Parietal lobe (tissue), 2 donors: ENCODE measurements around the genes DGCR6 and CLTCL1.

DNA sequence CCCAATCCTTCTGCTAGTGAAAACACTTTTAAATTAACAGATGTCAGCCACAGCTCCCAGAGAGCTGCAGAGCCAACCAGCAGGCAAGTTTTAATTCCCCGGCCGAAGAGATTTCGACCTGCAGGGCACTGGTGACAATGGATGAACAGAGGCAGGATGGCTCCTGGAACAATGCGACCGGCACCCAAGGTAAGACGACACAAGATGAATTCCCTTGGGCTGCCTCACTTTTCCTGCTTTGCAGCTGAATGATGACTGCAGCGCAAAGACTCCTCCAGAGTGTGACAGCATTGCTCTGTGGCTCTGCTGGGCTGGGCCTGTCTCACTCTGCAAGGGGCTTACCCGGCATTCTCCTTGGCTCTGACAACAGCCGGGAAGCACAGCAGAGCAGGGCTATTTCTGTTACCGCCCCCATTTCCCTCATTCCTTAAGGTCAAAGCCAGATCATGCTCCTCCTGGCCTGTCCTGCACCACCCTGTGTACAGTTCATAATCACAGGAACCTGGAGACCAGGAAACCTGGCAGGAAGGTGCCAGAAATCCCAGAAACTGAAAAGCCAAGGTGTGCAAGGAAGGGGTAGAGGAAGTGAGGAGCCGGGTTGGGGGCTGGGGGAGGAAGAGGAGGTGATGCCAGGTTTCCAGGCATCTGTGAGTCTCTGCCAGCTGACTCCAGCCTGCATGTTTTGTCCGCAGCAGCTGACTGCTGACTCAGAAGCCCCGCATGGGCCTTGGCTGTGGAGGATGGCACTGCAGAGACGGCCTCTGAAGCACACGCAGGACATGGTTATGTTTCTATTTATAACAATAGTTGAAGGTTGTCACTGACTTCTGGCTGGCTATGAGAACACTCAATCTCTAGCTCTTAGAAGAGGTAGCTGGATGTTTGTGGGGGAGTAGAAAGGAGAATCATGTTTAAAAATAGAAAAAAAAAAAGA lies 113.7 kb downstream of the MICAL3 start:
- RAMPAGE, long total RNA: no peak

- RAMPAGE, long total RNA: no peak
Measured at GRCh38 chr22:18087370-18087863, 9.6 kb downstream of the PEX26 start.

GRCh38 chr22:18126328-18127203 lies 16.0 kb downstream of the TUBA8 start:
- RAMPAGE, long total RNA: no peak

DNA sequence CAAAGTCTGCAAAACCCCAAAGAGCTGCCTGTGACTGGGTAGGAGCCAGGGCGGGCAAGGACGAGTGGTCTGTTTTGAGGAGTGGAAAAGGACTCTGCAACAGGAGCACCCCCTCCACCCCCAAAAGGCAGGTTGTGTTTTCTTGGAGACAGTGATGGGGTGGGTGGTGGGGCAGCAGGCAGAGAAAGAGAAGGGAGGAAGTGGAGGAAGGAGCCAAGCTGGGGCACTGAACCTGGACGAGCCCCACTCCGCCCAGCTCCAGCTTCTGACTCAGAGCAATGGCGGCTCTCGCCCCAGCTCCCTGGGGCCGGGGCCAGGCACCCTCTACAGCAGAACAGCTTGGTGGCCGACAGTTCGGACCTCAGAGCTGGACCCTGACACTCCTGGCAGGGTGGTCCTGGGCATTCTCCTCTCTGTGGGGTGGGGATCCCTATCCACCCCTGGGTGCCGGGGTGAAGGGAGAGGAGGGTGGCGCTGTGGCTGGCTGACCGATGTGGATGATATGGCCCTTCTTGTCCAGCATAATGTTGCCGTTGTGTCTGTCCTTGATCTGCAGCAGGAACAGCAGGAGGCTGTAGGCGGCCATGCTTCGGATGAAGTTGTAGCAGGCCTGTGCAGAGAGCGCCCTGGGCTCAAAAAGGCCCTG lies 9.3 kb downstream of the TMEM191B start:
- RAMPAGE, long total RNA: no peak

DNA sequence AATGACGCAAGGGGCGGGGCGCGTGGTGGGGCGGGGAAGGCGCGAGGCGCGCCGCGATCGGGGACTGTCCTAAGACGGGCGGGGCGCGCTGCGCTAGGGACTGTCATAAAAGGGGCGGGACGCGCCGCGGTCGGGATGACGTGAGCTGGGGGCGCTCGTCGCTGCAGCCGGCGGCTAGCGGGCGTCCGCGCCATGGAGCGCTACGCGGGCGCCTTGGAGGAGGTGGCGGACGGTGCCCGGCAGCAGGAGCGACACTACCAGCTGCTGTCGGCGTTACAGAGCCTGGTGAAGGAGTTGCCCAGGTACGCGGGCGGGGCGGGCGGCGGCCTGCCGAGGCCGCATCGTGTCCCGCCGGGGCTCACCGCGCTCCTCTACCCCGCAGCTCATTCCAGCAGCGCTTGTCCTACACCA lies at the start of gene DGCR6:
Gene DGCR6 (plus strand): TSS at position 138 of the 411 bp plus-strand sequence.
- RAMPAGE, long total RNA: no peak

GRCh38 chr22:19144743-19144990 lies 216 bp upstream of the ESS2 start:
- RAMPAGE, long total RNA: no peak

DNA sequence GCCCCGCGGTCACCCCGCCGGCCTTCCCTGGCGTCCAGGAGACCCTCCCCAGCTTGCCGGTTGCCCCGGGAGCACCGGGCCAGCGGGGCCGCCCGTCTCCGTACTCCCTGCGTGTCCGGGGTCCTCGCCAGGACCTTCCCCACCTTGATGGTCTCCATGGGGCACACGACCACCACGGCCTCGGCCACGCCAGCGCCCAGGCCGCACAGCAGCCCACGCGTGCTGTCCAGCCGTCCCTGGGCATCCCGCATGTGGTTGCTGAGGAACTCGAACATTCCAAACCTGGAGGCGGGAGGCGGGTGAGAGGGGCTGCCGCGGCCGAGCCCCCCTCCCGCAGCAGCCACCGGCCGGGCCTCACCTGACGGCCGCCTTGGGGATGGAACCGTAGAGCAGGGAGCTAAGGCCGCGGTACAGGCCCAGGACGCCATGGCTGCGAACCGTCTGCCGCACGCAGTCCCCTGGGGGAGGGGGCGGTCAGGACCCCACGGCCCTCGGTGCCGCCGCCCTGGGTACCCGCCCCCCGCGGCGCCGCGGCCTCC lies 883 bp downstream of the SLC25A1 start:
- RAMPAGE, long total RNA: no peak

DNA sequence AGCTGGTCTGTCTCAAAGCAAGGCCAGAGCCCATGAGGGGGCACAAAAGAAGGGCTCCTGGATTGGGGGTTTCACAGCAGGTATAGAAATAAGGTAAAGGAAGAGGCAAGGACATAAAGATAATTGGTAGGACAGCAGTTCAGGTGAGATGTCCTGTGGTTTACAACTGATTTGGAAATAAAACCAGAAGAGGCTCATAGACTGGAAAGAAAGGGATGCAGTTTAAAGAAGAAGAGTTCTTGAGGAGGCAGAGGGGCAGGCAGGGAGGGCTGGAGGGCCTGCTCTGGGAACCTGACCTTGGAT lies 31.0 kb upstream of the SLC25A1 start:
- RAMPAGE, long total RNA: no peak

GRCh38 chr22:19291567-19291847 lies at the start of gene CLTCL1:
TSS of gene CLTCL1 (minus strand) at chr22:19291719.
- RAMPAGE, long total RNA: no peak

- RAMPAGE, long total RNA: no peak
Measured at GRCh38 chr22:19359701-19360935, 68.6 kb upstream of the CLTCL1 start.

DNA sequence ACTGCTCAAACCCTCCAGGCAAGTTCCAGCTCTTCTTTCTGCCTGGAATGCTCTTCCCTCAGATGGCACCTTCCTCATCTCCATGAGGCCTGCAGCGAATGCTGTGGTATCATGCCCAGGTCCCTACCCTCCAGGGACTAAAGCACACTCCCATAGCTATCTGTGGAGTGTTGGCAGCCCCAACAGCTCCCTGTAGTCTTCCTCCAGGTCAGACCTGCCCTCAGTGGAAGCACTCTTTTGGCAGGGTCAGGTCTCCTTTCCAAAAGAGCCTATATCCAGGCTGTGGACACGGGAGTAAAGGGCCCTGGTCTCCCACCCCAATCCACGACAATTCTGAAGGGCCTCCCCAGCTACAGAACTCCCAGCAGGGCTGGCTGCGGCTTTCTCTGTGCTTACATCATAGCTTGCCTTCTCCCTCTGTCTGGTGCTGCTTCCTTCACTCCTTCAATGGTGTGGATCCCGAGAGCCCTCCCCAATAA lies 8.9 kb downstream of the HIRA start:
- RAMPAGE, long total RNA: no peak

DNA sequence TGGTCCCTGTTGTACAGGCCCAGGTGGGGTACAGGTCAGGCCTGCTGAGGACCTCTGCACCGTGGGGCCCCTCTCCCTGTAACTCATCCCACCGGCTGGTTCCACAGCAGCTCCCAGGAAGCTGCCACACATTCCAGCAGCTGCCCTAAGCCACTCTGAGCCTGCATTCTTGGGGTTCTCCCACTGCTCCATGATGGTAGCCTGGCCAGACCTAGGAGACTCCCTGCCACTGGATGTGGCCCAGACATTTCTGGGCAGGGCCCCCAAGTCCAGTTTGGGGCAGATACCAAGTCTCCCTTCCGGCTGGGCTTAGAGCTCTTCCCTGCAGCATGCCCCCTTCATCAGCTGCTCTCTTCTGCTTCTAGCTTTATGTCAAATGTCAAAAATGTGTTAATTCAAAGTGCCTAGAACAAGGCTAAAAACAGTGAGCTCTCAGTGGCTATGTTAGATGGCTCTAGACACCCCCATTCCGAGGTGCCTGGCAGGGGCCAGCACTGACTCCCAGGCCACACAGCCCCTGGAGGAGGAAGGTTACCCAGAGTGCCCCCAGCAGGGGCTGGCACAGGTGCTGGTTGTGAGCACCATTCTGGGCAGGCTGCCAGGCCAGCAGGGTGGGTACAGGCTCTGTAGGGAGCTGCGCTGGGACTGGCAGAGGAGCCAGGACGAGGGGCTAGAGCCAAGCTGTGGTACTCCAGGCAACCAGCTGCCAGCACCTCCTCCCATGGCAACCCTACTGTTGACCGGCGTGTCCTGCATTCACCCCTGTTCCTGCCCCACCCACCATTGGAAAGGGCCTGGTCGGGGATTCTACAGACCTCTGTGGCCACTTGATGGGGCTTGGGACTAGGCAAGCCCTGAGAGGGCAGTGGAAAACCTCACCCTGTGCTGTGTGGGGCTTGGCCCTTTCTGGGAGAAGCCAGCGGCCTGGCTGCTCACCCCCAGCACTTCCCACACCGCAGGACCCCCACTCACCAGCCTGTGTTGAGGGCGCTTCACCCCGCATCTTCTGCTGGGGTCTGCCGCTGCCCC lies 2.2 kb downstream of the CLDN5 start:
- RAMPAGE, long total RNA: no peak

DNA sequence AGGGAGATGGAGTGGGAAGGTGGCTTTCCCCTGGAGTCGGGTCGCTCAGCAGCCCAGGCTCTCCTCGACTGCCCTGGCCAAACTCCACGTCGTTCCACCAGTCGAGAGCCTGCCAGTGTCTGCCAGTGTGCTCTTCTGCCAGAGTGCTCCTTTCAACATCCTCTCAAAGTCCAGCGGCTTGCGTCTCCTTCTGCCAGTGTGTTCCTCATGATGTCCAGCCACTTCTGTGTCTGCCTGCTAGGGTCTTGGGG lies 62.6 kb upstream of the CLDN5 start:
- RAMPAGE, long total RNA: no peak

DNA sequence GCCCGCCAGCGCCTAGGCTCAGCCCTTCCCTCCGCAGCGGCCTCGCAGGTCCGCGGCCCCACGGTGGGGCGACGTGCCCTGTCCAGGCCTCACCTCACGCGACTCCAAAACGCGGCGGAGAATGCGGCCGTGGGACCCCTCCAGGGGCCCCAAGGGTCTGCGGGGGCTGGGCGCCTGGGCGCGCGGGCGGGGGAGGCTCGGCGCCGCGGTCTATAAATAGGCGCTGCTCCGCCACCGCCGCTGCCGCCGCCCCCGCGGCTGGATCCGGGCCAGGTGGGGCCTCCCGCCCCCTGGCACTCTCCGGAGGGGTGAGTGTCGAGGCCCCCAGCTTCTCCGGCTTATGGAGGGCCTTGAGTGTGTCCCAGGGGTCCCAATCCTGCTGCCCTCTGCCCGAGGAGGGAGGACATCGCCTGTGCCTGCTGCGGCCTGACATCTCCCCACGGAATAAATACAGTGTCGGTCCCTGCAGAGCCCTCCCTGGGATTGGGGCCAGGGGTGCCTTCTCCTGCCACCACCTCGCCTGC lies 4.4 kb upstream of the GP1BB start:
- RAMPAGE, long total RNA: no peak

DNA sequence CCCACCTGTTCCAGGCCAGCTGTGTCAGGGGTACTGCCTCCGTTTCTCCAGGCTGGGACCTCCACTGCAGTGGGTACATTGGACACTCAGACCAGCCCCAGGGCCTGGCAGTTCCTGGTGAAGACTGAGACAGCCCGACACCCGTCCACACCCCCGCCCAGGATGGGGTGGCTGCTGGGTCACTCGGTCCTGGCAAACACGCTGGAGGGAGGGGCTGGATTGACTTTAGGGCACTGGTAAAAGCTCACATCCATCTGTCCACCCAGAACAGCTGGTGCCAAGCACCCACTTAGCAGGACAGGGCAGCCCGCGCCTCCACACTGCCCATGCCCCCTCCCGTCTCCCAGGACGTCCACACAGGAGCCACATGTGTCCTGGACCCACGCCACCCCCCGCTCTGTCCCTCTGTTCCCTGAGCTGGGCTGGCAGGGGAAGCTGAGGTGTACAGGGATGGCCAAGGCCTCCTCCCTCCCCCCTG lies 10.7 kb upstream of the TBX1 start:
- RAMPAGE, long total RNA: no peak

DNA sequence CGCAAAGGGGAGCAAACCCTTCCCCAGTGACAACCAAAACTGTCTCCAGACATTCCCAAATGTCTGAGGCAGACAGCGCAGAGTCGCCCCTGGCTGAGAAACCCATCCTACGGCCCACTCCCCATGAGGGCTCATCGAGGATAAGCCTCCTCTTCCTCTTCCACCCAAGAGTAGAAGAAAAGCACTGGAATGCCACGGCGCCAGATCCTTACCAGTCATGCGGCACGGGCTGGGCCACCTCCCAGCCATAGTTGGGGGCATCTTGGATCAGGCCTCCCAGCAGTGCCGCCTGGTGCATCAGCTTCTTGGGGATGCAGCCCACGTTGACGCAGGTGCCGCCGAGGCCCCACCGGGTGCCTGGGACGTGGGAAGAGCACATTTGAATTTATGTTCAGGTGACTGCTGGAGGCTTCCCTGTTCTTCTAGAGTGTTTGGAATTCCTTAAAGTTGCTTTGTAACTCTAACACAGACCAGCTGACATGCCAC lies 22.9 kb upstream of the COMT start:
- RAMPAGE, long total RNA: no peak

GRCh38 chr22:19982521-19983466 lies 33.8 kb downstream of the ARVCF start:
- RAMPAGE, long total RNA: no peak

DNA sequence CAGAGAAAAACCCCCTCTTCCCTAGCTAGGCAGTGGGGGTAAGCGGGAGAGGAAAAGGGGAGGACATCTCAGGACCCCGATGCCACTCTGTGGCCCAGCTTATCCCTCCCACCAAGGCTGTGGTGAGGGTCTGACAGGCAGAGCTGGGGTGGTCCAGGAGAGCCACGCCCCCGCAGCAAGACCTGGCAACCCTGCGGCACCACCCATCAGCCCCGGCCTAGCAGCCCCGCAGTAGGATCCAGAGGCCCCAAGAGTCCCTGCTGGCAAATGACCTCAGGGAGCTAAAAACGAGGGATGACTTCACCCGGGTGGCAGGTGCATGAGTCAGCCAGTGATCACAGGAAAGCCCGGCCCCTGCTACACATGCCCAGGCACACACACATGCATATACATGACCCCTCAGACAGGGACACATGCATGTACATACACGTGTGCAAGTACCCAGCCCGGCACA lies 32.4 kb downstream of the ARVCF start:
- RAMPAGE, long total RNA: no peak

GRCh38 chr22:20084588-20085221 lies 4.7 kb downstream of the DGCR8 start:
- RAMPAGE, long total RNA: no peak

DNA sequence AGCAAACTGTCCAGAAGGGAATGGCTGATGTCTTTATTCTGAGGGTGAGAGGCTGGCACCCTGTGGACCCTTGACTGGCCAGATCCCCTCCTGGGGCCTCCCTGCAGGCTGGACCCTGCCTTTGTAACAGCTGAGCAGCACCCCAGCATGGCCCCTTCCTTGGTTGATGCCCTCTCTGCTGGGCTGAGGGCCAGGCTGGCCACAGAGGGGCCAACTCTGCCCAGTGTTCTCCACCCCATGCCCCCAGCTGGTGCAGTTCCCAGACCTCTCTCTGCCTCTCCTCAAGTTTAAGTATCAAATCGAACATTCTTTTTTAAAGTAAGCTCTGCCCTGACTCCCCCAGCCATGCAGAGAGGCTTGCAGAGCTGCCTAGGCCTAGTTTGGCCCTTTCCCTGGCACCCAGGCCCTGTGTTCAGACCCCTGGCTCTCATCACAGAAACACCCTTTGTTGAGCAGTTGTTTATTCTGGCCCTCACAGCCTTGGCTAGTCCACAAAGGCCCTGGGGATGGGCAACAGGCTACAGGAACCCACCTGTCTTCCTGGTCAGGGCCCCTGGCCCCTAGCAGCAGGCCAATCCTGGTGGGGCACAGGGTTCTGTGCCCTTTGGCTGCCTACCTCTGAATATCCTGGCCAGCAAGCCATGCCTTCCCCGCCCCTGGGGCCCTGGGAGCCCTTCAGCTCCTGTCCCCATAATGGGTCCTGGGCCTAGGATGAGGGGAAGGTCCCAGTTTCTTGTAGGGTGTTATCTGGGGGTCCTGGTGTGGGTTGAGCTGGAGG lies 3.9 kb upstream of the RANBP1 start:
- RAMPAGE, long total RNA: no peak